Iris pigment epithelial cell (primary cell): ENCODE measurements around a stretch of chr10.

GRCh38 chr10:5078683-5079177, 15.5 kb upstream of the AKR1C3 start:
- RRBS, result no CpG with 5 or more reads among the region's 2 CpGs

DNA sequence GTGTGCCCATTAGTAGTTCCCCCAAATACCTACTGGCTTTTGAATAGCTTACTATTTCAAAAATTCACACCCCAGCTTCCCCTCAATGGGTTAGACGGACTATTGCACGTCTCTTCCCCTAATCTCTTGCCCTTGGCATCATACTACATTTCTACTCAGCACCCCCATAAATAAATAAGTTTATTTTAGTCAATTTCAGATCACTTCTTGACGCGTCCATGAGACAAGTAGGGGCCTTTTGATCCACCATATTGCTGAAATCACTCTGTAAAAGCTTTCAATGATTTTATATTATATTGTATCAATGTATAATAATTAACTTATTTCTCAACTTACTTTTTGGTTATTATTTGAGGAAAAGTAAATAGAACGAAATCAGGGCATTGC, 1.2 kb upstream of the AKR1C3 start:
- RRBS, result no CpG with 5 or more reads among the region's 5 CpGs

- RRBS, result no CpG with 5 or more reads among the region's 3 CpGs
Measured at GRCh38 chr10:5095870-5096093, 1.6 kb downstream of the AKR1C3 start.

DNA sequence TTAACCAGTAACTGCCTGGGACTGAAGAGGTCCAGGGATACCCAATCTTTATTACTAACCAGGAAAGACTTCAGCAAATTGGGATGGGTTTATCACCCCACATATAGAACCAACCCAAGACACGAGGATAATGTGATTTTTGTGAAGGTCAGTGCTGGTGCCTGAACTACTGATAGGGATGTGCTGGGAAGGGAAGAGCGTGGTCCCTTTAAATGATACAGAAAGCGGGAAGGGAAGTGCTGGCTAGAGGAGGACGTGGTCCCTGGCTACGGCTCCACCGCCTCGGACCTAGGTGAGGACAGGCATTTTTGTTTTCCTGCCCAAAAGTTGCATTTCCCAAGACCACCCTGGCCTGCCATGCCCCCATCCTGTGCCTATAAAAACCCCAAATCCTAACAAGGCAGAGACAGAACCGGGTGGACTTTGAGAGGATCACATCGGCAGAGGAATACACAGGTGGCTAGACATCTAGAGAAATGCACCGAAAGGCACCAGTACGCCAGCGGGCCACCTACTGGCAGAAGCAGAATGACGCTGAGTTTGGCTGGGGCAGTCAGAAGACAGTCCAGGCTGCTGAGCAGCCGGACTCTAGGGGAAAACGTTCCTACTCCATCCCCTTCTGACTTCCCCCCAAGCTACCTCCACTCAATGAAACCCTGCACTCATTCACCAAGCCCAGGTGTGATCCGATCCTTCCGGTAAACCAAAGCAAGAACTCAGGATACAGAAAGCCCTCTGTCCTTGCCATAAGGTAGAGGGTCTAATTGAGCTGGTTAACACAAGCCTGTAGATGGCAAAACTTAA, 2.7 kb downstream of the AKR1C4 start:
- RRBS, result no CpG with 5 or more reads among the region's 17 CpGs

DNA sequence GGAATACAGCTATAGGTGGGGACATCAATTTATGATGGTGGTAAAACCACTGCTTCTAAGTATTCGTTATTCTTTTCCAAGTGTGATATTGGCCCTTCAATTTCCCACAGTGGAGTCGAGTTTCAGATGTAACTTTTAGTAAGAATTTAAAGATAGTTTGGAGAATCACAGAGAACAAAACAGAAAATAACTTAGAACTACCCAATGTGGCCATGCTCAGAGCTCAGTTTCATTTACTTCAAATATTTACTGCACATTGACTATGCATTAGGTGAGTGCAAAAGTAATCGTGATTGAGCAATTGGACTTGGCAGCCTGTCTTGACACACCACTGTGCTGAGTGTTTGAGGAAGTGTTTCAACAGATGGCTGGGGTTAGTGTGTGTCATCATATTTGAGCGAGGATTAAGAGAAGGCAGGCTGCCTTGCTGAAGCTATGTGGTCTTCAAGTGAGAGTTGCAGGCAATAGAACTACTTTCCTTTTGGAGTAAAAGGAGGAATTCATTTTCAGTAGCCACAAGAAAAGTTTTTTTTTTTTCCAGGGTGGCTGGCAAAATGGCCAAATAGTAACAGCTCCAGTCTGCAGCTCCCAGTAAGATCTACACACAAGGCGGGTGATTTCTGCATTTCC, 37.4 kb downstream of the AKR1C4 start:
- RRBS, result no CpG with 5 or more reads among the region's 5 CpGs

DNA sequence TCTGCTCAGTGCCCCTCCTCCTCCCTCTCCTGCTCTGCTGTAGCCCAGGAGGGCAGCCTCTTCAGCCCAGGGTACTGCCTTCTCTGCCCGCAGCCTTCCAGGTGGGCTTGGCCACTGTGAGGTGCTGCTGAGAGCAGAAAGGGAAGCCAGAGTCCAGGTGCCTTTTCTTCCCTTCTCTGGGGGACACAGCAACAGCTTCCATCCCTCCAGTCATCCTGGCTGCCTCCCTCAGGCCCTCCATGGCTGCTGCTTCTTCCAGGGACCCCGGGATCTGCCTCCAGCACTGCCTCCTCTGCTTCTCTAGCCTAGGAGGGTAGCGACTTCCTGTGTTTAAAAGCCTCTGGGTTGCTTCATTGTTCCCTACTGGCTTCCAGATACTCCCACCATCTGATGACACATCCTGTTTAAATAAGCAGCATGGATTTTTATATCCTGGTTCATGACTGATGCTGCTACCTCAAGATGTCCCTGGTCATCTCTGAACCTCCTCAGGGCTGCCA, 55.7 kb downstream of the AKR1C4 start:
- RRBS, result no CpG with 5 or more reads among the region's 3 CpGs

- RRBS, result no CpG with 5 or more reads among the region's 24 CpGs
Measured at GRCh38 chr10:5480370-5481105, 18.8 kb downstream of the CALML5 start.

DNA sequence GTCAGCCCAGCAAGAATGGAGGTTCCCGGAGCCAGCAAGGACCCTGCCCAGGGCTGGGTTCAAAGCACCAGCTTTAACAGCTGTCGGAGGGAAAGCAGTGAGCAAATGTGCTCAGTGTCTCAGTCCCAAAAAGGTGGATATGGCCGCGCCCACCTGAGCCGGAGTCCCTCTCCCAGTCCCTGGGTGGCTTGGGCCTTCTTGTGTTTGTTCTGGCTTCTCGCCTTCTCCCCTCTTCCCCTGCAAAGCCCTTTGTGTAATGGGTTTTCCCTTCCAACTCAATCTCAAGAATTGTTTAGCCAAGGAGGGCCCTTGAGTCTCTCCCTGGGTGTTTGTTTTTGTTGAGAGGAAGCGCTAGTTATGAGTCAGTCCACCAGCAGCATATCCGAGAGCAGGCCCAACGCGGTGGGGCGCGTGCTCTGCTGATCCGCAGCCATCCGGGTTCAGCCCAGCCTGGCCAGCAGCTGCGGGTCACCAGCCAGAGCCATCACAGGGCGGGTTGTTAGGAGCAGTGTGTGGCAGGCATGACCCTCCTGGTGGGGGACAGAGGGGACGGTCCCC, 21.1 kb downstream of the CALML3 start:
- RRBS, result no CpG with 5 or more reads among the region's 17 CpGs

GRCh38 chr10:5587075-5587393, 62.3 kb downstream of the CALML3 start:
- RRBS, result no CpG with 5 or more reads among the region's 8 CpGs

DNA sequence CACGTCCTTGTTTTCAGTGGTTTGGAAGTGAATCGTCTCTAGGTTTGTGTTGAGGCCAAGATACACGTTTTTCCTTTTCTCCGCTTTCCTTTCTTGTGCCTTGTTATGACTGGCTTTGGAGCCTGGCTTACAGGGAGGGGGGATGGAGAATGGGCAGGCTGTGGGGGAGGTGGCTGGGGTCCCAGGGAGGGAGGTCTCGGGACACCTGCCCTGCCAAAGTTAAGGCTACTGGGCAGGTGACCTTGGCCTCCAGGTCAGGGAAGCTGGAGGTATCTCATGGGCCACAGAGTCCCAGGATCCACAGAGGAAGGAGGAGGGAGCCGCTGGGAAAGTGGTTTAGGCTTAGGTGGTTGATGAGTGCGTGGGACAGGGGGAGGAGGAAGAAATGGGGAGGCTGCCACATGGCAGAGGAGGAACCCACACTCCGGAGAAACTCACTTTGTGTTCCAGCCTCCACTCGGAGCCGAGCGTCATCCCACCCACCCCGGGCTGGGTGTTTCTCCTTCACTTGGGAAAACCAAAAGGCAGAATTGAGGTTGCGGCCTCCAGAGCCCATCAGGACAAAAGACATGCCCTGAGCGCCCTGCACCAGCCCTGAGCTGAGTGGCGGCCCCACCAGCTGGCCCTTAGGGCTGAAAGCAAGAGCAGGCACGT, 46.2 kb downstream of the ASB13 start:
- RRBS, result 88% methylated on average over 5 of the region's 16 CpGs

GRCh38 chr10:5622963-5623630, 43.3 kb downstream of the ASB13 start:
- RRBS, result no CpG with 5 or more reads among the region's 21 CpGs

DNA sequence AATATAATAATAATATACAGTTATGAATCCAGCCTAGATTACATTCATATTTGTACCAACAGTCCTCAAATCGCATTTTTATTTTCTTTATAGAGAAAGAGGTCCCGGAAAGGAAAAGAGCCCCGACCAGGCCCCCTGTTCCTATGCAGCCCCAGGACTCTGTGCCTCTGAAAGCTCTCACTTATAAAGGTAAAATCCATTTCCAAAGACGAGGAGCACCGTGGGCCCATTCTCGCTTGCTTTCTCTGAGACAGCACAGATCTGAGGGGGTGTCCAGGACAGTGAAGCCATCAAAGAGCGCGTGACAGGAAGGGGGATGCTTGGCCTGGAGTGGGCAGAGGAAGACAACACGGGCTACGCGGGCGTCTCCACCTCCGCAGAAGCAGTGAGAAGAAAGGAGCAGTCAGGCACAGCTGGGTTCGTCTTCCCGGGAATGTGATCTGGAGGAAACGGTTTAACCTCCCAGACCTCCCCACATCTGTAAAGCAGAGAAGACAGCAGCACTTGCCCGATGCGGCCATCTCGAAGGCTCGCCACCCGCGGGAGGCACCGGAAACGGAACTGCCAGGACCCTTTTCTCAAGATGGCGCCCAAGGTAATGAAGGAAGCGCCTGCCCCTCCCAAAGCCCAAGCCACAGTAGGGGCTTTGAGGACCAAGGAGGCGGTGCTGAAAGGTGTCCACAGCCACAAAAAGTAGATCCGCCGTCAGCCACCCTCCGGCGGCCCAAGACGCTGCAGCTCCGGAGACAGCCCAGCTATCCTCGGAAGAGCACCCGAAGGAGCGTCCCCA, 41.9 kb downstream of the ASB13 start:
- RRBS, result no CpG with 5 or more reads among the region's 36 CpGs

DNA sequence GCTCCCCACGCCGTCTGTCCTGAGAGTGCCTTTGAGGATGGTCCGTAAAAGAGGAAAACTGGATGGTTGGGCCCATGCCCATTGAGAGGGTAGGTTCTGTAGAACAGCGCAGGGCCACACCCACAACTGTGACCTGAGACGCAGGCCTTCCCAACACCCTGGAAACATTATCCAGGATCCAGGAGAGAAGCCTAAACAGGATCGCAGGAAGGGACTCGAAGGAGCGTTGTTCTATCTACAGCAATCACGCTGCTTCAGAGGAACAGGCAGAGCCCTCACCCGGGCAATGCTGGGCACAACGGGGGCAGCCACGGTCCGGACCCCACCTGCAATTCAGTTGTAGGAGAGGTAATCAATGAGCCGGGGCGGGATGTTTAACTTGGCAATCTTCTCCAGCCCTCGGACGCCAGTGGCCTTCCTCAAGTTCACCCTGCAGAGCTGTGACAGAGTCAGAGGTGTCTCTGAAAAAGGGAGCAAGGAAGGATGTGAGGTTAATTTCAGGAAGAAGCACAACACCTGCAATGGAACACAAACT, 26.0 kb downstream of the ASB13 start:
- RRBS, result 97% methylated on average over 4 of the region's 17 CpGs

DNA sequence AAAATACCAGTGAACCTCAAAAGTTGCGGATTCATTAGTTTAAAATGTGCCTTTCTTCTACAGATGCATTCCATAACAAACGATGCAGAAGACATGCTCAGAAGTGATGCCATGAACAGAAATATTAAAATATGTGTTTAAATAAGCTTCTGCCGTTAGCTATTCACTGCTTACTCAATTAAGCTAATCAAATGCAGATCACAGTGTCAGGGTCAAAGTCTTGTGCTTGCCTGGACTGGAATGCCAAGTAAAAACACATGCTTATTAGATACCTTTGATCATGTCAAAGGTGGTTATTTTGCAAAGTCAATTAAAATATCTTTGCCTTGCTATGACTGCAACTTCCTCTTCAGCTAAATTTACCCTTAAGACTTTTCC, 1.0 kb downstream of the ASB13 start:
- RRBS, result no CpG with 5 or more reads among the region's 3 CpGs

GRCh38 chr10:5894555-5895470, 4.8 kb downstream of the FBH1 start:
- RRBS, result no CpG with 5 or more reads among the region's 12 CpGs

DNA sequence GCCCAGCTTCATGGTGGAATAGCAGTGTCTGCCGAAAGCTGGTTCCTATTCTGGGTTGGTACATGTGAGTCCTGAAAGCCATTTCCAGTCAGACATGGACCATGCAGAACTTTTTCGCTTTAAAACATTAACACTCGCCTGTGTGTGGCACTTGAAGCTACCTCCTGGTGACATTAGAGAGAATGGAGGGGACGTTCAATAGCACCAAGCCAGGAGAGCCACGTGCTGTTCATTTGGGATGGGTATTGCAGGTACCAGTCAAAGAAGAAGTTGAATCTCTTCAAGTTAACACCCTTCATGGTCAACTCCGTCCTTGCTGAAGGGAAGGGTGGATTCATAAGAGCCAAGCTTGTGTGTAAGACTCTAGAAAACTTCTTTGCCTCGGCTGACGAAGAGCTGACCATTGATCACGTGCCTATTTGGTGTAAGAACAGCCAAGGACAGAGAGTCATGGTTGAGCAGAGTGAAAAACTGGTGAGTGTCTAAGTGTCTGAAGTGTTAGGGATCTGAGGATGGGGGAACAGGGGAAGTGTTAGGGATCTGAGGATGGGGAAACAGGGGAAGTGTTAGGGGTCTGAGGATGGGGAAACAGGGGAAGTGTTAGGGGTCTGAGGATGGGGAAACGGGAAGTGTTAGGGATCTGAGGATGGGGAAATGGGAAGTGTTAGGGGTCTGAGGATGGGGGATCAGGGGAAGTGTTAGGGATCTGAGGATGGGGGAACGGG, 26.1 kb downstream of the FBH1 start:
- RRBS, result no CpG with 5 or more reads among the region's 11 CpGs

- RRBS, result no CpG with 5 or more reads among the region's 13 CpGs
Measured at GRCh38 chr10:5965194-5965827, 12.0 kb downstream of the IL15RA start.

GRCh38 chr10:6037054-6037691, 25.0 kb downstream of the IL2RA start:
- RRBS, result no CpG with 5 or more reads among the region's 13 CpGs

DNA sequence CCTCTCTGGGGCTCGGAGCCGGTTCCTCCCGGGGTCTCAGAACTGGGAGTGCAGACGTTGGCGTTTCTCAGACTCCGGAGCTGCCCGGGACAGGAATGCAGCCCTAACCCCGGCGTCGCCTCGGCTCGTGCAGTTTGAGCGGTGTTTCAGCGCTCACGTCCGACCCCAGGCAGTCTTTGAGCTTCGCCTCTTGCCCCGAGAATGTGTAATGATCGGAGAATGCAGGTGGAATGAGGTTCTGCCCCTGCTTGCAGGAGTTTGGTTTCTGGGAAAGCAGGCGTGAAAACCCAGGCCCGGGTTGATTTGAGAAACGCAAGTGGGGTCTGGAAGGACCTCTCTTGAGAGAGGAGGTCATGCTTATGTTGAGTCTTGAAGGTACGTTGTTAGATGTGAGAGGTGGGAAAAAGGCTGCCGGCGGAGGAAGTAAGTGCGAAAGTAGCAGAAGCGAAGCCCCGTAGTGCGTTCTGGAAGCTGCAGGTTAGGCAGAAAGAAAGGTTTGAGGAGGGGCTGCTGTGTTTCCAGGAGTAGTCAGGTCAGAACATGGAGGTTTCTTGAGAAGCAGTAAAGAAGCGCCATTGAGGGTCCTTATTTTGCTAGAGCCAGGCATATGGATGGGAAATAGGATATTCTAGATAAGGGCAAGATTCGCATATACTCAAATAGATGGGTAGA, 899 bp downstream of the RBM17 start:
- RRBS, result 11% methylated on average over 3 of the region's 31 CpGs

GRCh38 chr10:6138477-6138887, 49.6 kb downstream of the RBM17 start:
- RRBS, result no CpG with 5 or more reads among the region's 11 CpGs